Measurements from ENCODE around the gene HEPACAM2.

- PRO-cap = no peak
Observed at GRCh38 chr7:92639396-92640545, 49.6 kb upstream of the FAM133B start.

DNA sequence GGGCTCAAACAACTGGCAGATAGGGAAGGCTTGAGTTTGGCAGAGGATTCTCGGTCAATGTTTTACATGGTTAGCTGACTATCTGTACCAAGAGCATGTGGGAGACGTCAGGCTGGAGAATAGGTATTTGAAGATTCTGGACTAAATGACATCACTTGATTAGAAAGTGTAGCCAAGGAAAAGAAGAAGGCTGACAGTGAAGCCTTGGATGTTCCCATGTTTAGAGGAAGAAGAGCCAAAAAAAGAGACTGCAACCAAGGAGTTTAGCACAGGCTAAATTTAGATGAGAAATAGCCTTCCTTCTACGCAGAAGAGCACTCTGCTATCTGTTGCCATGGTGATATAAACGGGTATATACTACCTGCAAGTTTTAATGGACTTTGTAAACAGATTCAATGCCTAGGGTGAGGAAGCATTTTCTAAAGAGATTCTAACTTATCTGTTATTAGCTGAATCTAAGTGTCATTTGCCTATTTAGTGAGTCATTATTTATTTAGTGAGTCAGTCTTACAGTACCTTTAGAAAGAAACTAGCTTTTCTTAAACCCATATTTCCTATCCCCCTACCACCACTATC lies 69.9 kb downstream of the CDK6 start:
- PRO-cap = no peak

GRCh38 chr7:93134285-93135093 lies 13.7 kb downstream of the SAMD9L start:
- PRO-cap = no peak

DNA sequence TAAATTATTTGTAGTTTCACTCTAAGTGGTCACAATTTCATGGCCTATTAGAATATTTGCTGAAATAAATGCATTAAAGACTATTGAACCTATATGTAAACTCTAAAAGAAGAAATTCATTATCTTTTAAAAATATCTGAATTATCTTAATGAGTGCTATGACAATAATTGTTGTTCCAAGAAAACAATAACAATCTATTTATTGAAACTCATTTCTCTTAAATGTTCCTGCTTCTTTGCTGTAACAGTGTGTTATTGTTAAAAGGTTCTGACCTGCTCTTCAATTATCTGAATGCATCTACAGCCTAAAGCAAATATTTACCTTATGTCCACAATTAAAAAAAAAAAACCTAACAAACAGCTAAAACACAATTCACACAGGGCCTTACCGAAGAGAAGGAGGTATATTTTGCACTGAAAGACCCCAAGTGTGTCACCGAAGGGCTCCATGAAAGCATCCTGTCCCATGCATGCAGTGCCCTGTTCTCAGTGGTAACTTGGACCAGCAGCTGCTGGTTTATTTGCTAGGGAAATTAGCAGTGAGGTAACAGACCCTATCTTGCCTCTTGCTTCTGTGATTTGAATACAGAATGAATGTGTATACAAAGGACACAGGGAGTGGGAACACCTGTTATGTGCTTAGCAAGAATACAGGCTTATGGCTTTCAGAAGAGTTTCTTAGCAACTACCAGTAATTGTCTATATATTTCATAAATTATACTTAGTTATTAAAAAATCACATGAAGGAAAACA lies at the start of gene HEPACAM2:
Gene HEPACAM2, minus strand, starts transcription at position 491 of the 753 bp plus-strand sequence.
- PRO-cap = no peak

- PRO-cap = no peak
Observed at GRCh38 chr7:93889820-93890572, 557 bp downstream of the TFPI2 start.

GRCh38 chr7:93934097-93934627 lies 12.6 kb downstream of the GNG11 start:
- PRO-cap = no peak

GRCh38 chr7:93944688-93945107 lies 23.2 kb downstream of the GNG11 start:
- PRO-cap = no peak

GRCh38 chr7:94004602-94005007 lies 450 bp upstream of the BET1 start:
- PRO-cap = no peak

DNA sequence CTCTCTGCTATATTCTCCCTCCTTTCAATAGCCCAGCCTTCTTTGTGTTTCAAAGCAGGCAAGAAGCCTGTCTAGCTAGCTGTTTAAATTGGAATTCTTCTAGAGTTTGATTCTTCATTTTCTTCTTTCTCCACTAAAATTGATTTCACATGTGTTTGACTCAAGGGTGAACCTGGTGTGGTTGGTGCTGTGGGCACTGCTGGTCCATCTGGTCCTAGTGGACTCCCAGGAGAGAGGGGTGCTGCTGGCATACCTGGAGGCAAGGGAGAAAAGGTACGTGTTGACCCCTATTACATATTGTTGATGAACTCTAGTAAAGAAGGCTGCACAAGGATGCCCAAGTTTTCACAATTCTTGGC lies 22.8 kb downstream of the COL1A2 start:
- PRO-cap = no peak

- PRO-cap = bidirectional peak, plus-strand start at chr7:94658566, minus-strand start at chr7:94658412
Observed at GRCh38 chr7:94658367-94658969, 2.5 kb upstream of the SGCE start.

GRCh38 chr7:94908767-94908976 lies 1.3 kb downstream of the PPP1R9A start:
- PRO-cap = no peak

DNA sequence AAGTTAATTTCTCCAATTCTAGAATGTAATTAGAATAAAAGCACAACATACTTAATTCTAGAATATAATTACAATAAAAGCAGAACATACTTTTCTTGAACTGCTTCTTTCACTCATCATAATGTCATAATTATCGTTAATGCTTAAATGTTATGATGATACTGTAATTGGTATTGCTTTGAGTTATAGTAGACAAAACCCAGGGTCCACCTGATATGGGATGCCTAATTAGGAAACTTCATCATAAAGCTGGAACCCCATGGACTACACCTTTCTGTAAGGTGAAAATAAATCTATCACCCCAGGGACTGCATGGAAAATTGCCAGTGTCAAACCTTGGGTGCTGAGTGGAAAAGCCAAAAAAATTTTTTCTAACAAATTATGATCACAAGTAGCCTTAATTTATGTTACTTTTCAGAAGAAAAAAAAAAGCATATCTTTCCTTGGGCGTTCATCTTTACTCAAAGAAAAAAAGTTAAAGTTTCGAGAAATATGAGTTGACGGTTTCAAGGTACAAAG lies 117.6 kb downstream of the PON1 start:
- PRO-cap = no peak

GRCh38 chr7:95395361-95396060 lies 664 bp downstream of the PON3 start:
- PRO-cap = no peak

DNA sequence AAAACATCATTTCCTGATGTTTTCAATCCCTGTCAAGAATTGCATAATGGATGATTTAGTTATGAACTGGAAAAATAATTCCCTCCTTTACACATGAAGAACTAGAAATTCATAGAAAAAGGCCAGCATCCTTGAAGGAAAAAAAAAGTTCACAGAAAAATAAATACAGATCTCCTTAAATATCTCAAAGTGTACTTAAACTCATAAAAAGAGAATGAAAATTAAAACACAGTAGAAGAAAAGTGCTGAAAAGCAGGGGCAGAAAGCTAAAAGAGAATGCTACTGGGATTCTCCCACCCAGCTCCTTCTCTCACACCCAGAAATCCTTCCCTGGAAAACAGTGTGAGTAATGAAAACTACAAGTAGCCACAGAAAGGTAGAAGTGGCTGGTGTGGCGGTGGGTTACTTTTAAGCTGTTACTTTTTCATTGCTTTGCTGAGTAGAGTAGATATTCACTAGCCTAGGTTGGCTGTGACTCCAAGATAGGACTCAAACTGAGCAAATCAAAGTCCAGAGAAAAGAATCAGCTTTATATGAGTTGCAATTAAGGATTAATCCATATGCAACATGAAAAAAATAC lies 5.4 kb upstream of the PON3 start:
- PRO-cap = no peak

DNA sequence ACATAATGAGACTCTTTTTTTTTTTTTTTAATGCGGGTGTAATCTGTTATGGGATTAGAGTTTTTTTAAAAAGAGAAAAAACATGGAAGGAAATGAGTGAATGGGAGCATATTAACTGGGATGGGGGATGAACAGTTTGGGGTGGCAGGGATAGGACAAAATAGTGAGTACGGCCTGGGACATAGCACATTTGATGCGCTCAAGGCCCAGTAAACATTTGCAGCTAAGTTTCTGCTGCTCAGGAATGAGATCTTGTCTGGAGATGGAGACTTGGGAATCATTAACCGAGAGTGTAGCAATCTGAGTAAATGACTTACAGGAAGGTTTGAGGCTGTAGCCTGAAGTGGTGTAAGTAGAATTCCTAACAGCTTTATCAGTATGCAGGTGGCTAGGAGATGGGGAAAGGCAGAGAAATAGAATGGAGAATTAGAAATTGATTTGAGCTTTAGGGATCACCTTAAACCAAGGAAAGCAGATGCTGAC lies 6.1 kb upstream of the PON2 start:
- PRO-cap = no peak

- PRO-cap = no peak
Observed at GRCh38 chr7:95553862-95554469, 42.4 kb downstream of the PDK4 start.

DNA sequence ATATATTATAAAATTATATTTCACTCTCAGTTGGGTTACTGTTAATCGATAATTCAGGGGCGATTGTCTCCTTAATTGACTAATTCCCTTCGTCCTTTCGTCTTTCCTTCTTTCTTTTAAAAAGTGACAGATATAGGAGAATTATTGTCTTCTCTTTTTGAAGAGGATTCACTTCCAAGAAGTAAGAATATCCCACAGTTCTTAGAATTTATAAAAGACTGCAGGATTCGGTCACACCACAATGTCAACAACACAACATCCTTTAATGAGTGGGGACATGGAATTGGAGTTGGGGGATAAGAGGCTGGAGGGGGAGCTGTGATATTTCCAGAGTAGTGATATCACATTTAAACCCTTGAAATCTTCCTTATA lies 1.1 kb downstream of the PDK4 start:
- PRO-cap = no peak

- PRO-cap = no peak
Observed at GRCh38 chr7:95599330-95599864, 3.1 kb upstream of the PDK4 start.

GRCh38 chr7:95606045-95606277 lies 9.6 kb upstream of the PDK4 start:
- PRO-cap = no peak

DNA sequence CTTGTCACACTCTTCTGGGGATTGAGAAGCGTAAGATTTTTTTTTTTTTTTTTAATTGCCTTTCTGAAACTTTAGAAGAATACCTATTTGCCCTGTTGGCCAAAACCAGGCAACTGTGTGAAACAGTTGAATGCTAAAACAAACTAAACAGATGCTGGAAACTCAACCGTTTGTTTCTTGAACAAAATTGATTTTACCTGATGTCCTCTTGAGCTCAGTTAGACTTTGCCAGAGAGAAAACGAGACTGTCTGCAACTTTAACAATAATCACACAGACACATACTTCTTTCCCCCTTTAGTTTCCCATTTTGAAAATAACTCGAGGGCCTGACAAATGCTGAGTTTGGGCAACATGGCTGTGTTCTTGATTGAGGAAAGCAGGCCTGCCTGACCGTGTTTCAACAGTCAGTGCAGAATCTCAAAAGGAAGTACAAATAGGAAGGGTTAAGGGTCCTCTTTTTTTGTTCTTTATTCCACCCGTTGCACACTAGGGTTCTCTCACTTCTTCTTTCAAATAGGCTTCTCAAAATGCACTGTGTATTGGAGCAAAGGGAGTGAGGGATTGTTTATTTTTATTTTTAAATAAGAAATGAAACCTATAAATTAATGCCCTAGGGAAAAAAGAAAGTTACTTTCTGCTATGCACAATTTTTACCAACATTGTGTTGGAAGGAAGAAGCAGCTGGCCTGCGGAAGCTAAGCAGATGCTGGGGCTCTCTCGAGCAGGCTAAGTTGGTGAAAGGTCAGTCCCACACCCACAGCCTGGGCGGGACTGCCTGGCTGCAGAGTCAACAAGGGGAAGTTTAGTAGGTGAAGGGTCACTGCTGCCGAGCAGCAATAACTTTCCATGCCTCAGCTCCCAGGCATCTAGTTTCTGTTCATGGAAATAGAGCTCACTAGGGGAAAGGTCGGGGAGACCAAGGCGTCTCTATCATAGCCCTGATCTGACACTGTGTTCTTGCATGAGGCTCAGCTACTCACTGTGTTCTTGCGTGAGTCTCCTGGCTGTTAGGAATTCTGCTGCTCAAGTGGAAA lies 12.1 kb upstream of the PDK4 start:
- PRO-cap = unidirectional peak, plus-strand start at position 899 of the sequence